ENCODE results near the genes ALG13, WDR44, SLC25A5, RHOXF2B and RHOXF1.

DNA sequence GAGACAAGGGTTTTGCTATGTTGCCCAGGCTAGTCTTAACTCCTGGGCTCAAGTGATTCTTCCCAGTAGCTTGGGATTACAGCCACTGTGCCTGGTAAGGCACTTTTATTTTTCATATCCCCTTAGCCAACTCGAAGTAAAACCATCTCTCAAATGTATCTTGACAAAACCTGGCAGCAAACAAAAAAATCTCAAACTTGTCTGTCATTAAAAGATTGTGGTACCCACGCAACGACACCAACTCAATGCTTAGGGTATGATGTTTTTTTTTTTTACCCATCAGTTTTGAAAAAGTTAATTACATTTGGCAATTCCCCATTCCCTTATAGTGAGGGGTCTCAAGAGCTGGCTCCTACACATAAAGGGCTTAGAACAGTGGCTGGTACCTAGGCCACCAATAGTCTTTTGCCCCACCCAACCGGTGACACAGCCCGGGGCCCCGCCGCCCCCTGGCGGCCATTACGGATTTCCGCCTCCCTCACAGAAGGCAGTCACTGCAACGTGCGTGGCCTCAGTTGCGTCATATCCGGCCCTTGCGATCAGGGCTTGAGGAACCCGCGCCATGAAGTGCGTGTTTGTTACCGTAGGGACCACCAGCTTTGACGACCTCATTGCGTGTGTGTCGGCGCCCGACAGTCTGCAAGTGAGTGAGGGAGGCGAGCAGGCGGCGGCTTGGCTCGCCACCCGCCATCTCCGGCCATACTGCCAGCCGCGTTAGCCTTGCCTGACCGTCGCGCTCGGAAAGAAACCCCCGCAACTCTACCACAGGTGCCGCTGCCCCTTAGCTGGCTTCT, at the start of gene ALG13:
Gene ALG13 (plus strand): TSS at position 514 of the 794 bp plus-strand sequence.
- RRBS, result 6% methylated on average over 9 of the region's 38 CpGs

DNA sequence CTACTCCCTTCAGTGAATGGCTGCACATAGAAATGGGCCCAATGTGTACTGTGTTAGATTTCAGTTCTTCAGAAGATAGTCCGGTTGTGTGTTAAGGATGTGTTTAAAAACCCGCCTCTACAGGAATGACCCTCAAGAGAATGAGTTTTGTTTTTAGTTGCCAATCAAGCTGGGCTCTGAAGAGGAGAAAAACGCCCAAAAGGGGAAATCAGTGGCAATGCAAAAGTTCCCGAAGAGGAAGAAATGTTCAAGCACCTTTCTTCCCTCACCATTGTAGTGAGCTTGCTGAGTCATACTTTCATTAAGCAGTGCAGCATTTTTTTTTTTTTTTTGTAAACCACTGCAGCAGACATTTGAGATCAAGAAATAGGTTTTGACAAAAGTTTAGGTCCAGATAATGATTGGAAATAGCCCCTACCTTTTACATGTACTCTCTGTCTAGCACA, 7.1 kb upstream of the TRPC5OS start:
- RRBS, result no CpG with 5 or more reads among the region's 4 CpGs

DNA sequence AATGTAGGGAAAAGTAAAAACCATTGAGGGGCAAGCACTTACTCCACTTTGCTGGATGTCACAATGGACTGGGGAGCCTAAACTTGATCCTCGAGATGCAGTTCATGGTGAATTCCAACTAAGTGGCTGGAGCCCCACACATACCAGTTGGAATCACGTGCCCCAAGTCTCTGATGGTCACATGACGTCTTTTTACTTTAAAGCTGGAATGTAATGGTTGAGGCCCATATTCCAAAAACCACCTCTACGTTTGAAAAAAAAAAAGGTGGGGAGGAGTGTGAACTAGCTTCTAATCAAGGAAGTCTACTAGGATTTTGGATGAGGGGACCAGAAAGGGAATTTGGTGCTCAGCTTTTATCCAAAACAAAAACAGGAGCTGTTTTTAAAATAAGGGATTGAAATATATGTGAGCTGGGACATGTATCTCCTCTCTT, 1.6 kb downstream of the PLS3 start:
- RRBS, result no CpG with 5 or more reads among the region's 4 CpGs

DNA sequence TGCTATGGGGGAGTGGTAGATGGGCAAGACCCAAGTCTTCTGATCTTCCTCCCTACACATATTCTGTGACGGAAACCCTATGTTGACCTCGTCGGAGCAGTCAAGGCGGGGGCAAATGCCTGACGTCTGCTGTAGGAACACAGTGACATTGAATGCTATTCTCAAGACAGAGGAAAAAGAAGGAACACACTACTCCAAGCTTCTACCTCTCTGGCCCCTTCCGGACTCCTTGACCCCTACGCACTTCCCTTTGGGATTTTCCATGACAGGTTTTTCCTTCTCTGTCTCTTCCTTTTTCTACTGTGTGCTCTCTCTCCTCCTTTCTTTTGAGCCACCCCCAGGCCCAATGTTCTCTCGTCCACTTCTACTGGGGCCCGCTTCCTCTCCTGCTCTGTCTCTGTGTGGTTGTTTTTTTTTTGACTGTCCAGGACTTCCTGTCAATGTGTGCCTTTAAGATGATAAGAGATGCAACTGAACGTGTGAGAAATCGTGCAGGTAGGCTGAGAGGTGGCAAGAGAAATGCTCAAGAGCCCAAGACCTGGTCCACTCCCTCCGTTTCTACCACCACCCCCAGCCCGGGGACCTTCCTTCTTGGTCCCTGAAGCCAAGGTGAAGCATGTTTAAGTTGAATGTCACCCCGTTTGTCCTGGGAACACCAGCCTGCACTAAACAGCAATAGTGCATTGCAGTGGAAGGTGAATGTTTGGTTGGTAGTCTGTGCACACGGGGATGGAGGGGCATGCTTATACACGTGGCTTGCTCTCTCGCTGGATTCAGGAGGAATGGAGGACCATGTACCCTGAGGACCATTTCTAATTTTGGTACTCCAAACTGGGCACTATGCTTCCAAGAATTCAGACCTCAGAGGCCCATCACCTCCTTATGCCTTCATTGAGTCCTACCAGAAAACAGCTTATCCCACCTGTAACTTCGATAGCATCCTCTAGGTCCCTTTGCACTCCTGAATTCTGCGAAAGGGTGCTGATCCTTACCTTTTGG, 270.8 kb upstream of the AGTR2 start:
- RRBS, result no CpG with 5 or more reads among the region's 19 CpGs

- RRBS, result 21% methylated on average over 11 of the region's 75 CpGs
Measured at GRCh38 chrX:118345745-118346640, at the start of gene WDR44. WDR44 (plus strand) TSS chrX:118346106.

GRCh38 chrX:118496345-118496768, 742 bp downstream of the DOCK11 start:
- RRBS, result 12% methylated on average over 7 of the region's 29 CpGs

DNA sequence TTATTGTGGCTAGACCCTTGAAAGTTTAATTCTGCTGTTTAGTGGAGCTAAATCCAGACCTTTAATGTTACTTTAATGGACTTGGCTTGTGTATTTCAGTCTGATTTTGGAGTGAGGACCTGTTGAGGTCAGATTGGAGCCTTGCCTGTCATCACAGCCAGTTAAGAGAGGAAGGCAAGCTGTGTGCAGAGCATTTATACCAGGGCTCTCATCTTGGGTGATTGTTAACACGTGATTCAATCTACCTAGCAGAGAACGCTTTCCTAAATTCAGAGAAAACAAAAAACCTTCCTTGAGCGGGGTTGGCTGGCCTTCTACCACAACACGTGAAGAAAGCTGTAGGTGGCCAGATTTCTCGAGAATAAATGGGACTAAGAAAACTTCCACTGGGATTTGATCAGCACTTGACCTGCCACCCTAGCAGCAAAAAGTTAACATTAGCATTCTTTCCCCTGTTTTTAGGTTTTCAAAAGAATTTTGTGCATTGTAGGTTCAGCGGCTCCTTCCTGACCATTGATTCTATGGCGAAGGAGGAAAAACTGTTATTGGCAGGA, 1.9 kb downstream of the DOCK11 start:
- RRBS, result no CpG with 5 or more reads among the region's 7 CpGs

- RRBS, result 16% methylated on average over 9 of the region's 54 CpGs
Measured at GRCh38 chrX:118727824-118728604, 608 bp downstream of the IL13RA1 start.

DNA sequence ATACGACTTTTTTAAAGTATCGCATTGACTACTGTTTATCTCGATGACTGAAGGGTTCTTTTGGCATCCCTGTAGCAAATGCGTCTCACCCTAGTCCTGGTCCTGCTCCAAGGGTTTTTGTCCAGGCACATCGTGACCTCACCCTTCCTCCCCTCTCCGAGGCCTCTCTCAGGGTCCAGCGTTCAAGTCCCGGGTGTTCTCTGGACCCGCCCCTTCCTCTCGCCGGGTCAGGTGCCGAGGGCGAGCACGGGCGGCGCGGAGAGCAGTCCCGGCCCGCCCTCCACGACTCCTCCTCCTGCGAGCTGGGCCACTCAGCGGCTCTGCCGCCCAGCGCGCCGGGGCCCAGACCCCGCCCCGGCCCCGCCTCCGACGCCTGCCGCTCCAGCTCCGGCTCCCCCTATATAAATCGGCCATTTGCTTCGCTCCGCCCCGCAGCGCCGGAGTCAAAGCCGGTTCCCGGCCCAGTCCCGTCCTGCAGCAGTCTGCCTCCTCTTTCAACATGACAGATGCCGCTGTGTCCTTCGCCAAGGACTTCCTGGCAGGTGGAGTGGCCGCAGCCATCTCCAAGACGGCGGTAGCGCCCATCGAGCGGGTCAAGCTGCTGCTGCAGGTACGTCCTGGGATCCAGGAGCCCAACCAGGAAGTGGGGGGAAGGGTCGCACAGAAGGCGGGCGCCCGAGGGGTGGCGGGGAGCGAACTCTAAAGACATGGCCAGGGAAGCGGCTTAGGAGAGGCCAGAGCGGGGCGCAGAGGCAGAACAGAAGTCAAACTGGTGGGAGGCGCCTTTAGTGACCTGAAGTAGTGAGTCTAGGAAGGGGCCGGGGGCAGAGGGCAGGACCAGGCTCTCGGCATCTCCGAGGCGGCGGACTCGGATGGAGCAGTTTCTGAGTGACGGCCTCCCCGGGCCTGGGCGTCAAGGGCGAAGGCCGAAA, at the start of gene SLC25A5:
Gene SLC25A5 (plus strand): TSS at position 428 of the 932 bp plus-strand sequence.
- RRBS, result 19% methylated on average over 28 of the region's 72 CpGs

GRCh38 chrX:120077589-120077880, at the start of gene RHOXF2B:
RHOXF2B (minus strand) TSS chrX:120077690.
- RRBS, result no CpG with 5 or more reads among the region's 11 CpGs

GRCh38 chrX:120115694-120116007, at the start of gene RHOXF1:
RHOXF1 (minus strand) TSS chrX:120115913.
- RRBS, result no CpG with 5 or more reads among the region's 14 CpGs

DNA sequence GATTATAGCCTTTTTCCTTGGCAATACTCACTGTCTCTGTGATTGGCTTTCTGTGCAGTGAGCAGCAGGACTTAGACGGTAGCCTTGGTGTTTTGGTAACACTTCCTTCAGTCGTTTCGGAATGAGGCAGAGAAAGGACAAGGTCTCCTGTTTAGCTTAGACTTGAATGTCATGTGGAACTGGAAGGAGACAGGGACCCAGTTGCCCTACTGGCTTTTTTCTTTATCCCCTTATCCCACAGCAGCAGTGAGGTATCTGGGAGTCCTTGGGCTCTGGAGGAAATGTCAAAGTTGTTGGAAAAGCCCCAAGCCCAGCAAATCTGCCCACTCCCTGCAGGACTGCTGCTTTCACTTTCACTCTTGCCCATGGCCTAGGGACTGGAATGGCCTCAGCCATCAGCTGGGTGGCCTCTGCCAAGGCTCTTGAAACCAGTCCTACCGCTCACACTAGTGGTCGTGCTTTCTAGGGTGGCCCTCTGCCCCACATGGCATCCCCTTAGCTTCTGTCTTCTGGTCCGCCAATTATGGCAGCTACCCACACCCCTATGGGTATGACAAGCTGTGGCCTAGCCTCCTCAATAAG, 9.6 kb upstream of the RHOXF1 start:
- RRBS, result no CpG with 5 or more reads among the region's 6 CpGs

GRCh38 chrX:120561288-120561819, 592 bp upstream of the CUL4B start:
- RRBS, result 32% methylated on average over 9 of the region's 28 CpGs

DNA sequence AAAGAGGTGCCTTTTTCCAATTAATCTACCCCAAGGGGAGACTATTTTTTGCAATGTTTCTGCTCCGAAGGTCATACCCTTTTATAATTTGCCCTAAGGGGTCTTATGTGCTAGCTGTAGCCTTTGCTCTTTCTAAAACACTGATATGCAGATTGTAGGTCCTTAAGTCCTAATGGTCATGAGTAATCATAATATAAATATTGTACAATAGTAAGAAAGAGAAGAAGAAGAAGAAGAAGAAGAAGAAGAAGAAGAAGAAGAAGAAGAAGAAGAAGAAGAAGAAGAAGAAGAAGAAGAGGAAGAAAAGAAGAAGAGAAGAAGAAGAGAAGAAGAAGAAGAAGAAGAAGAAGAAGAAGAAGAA, 20.9 kb upstream of the CUL4B start:
- RRBS, result no CpG with 5 or more reads among the region's 1 CpG

GRCh38 chrX:120752347-120753456, 122.8 kb upstream of the C1GALT1C1 start:
- RRBS, result no CpG with 5 or more reads among the region's 11 CpGs

DNA sequence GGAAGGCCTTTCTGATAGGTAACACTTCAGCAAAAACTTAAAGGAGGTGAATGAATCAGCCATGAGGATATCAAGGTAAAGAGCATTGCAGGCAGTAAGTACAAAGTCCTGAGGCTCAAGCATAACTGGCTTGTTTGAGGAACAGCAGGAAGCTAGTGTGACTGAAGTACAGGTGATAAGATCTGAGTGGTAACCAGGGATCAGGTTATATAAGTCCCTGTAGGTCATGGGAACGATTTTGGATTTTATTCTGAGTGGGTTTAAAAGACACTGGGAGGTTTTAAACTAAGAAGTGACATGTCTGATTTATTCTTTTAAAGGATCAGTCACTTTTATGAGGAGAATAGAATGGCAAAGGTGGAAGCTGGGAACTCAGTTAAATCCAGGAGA, 47.1 kb upstream of the THOC2 start:
- RRBS, result no CpG with 5 or more reads among the region's 1 CpG

GRCh38 chrX:123784846-123785346, 52.0 kb upstream of the THOC2 start:
- RRBS, result no CpG with 5 or more reads among the region's 11 CpGs

GRCh38 chrX:123906395-123906881, 46.6 kb downstream of the XIAP start:
- RRBS, result no CpG with 5 or more reads among the region's 5 CpGs

GRCh38 chrX:123994972-123995321, 33.4 kb downstream of the STAG2 start:
- RRBS, result no CpG with 5 or more reads among the region's 8 CpGs

Data from iris pigment epithelial cell (primary cell).